ENCODE data around the gene DYSF.

GRCh38 chr2:71465974-71467281 lies at the start of gene DYSF:
Gene DYSF, plus strand, starts transcription at chr2:71466699.
- PRO-cap: unidirectional peak, plus-strand start at chr2:71466464; bidirectional peak, plus-strand start at chr2:71466699, minus-strand start at chr2:71466620; bidirectional peak, plus-strand start at chr2:71466819, minus-strand start at chr2:71466822; unidirectional peak, minus-strand start at chr2:71466982
- RRBS, 2 experiments: 13 to 22% methylated on average over 34 of the region's 102 CpGs

DNA sequence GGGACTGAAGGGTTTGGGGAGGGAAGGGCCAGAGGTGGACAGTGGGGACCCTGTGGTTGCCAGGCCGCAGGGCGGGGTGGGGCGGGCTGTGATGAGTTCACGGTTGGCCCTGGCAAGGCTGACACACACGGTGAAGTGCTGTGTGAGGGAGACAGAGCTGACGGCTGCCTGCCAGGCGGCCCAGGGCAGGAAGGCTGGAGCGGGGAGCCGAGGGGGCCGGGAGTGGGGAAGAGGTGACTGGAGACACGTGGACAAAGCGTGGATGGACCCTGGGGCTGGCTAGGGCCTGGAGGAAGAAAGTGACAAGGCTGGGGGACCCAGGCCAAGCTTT lies 110.0 kb downstream of the DYSF start:
- PRO-cap: no peak
- RRBS, 2 experiments: no CpG with 5 or more reads among the region's 12 CpGs

- PRO-cap: no peak
- RRBS, 2 experiments: no CpG with 5 or more reads among the region's 10 CpGs
Observed at GRCh38 chr2:71831121-71831703, 316.4 kb downstream of the CYP26B1 start.

GRCh38 chr2:71964883-71965493 lies 182.7 kb downstream of the CYP26B1 start:
- PRO-cap: no peak
- RRBS, 2 experiments: no CpG with 5 or more reads among the region's 6 CpGs

DNA sequence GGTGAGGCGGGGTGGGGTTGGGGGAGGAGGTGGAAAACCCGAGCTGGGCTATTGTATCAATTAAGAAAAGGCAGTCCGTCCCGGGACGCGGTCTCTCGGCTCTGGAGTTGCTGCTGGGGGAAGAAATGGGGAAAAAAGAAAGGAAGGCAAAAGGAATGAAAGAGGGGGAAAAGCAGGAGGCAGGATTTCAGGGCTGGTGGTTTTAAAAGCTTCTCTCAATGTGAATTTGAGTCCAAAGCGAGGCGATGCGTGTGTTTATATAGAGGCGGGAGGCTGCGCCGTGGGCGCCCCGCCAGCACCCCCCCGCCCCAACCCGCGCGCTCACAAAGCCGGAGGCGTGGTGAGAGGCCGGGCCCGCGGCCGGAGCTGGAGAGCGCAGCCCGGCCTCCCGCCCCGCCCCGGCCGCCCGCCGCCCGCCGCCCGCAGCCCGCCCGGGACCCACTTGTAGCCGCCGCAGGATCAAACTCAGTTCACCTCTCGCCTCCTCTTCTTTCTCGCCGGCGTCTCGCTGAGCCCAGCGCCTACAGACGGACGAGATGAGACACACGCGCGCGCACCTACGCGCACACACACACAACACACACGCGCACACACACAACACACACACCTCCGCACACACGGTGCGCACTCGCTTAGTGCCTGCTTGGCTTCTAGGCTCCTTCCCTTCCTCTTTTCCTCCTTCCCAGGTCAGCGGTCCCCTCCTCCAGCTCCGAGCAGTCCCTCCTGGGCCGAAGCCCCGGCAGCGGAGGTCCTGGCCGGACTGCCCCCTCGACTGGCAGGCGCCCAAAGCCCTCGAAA lies 1.2 kb upstream of the CYP26B1 start:
- PRO-cap: no peak
- RRBS, 2 experiments: 2% methylated on average over 9 of the region's 69 CpGs

- PRO-cap: no peak
- RRBS, 2 experiments: no CpG with 5 or more reads among the region's 3 CpGs
Observed at GRCh38 chr2:73110637-73111334, 2.0 kb downstream of the RAB11FIP5 start.

DNA sequence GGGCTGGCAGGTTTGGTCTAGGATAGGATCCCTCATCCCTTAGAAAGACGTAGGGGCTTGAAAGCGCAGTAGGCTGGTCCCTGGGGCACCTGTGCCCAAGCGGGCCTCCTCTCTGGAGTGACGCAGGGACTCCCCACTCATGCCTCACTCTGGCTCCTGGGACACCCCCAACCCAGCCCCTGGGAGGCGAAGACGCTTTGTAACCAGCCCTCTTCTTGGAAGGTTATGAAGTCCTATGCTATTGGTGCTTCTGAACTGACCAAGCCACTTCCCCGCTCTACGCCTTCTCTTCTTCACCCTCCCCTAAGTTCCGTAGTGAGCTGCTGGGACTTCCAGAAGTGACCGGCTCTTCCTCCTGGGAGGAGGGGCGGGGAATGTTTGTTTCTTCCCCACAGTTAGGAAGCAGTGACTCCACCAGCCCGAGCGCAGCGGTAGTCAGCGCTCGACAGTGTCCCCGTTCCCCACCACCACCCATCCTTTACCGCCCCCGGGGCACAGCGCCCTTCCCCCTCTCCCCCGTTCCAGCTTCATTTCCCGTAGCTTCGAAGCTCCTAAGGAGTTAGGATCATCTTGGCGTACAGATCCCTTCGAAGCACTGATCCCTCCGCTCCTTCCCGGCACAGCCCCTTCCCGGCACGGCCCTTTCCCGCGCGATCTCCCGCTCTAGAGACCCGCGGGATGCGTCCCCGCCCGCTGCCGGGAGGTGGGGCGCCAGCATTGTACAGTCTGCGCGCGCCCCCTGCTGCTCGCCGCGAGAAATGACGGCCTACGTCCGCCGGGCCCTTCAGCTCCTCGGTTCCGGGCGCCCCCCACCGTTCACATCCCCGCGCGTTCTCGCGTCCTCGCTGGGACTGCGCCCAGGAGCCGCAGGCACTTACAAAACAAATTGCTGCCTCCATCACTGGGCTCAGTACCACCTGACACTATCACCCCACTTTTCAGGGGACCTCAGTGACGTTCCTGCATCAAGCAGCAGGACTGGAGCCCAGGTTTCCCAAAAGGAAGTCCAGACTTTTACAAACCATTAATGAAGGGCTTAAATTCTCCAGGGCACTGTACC lies 25.2 kb upstream of the NOTO start:
- PRO-cap: bidirectional peak, plus-strand start at position 842 of the sequence, minus-strand start at position 652 of the sequence
- RRBS, 2 experiments: under 1 to 1% methylated on average over 22 of the region's 63 CpGs

DNA sequence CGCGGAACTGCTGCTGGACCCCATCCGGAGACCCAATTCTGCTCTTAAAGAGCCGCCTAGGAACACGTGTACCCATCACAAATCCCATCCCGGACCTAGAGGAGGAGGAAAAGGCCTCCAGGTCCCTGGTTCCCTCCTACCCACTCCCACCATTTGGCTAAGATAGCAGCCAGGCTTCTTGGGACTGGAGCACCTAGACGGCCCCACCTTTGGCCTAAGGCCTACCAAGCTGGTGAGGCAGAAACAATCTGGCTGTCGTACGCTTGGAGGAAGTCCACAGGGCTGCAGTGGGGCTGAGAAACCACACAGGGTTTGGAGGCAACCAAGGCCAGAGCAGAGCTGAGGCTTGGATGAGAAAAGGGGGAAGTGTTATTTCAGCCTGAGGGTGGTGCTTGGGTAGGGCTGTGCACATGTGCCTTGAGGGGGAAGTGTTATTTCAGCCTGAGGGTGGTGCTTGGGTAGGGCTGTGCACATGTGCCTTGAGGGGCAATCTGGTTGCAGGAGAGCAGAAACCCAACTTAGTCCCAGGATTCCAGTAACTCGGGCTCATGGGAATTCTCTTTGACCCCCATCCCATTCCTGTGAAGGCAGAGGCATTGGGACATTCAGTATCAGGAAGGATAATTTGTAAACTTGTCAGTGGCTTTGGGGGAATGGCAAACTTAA lies 850 bp upstream of the FBXO41 start:
- PRO-cap: no peak
- RRBS, 2 experiments: 81 to 92% methylated on average over 4 of the region's 10 CpGs

DNA sequence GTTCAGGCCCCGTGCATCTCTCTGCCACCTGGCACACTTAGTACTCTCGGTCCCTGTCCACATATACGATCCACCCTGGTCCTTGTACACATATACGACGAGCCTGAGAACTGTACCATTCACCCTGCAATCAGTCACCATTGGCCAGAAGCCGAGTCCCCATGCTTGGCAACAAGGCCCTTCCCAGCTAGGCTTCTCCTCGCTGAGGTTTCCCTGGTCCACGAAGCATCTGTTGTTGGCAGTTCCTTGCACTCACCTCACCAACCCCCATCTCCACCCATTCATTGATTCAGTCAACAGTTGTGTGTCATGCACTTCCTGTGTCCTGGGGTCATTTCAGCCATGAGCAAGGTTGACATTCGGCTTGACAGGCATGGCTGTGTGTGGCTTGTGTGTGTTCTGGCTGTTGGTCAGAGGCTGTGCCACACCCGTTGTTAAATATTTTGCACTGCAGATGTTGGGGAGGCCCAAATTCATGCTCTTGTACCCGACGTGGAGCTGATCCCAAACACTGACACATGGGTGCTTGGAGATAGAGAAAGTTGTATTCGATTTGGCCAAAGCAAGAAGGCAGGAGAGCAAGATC lies 489 bp upstream of the NAT8 start:
- PRO-cap: no peak
- RRBS, 2 experiments: no CpG with 5 or more reads among the region's 13 CpGs

- PRO-cap: no peak
- RRBS, 2 experiments: no CpG with 5 or more reads among the region's 3 CpGs
Observed at GRCh38 chr2:73746617-73747080, 9.5 kb upstream of the TPRKB start.

DNA sequence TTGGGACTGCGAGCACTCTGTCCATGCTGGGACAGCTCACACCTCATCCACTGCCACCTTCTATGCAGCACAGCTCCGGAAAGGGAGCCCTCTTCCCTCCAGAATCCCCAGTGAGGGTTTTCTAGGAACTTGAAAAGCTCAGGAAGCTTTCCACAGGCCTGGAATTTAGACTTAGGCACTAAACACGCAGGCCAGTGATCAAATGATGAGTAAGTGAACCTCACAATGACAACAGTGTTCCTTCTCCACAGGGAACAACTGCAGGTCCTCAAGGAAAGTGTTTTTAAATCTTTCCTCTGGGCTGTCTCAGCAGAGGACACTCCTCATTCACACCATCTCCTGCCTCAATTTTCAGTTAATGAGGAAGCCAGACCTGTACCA lies 2.1 kb upstream of the ACTG2 start:
- PRO-cap: no peak
- RRBS, 2 experiments: no CpG with 5 or more reads among the region's 3 CpGs

GRCh38 chr2:73894083-73894739 lies 1.4 kb downstream of the ACTG2 start:
- PRO-cap: no peak
- RRBS, 2 experiments: no CpG with 5 or more reads among the region's 6 CpGs

- PRO-cap: no peak
- RRBS, 2 experiments: no CpG with 5 or more reads among the region's 9 CpGs
Observed at GRCh38 chr2:73897731-73898588, 5.2 kb downstream of the ACTG2 start.

GRCh38 chr2:73902049-73902772 lies 9.4 kb downstream of the ACTG2 start:
- PRO-cap: no peak
- RRBS, 2 experiments: no CpG with 5 or more reads among the region's 6 CpGs

DNA sequence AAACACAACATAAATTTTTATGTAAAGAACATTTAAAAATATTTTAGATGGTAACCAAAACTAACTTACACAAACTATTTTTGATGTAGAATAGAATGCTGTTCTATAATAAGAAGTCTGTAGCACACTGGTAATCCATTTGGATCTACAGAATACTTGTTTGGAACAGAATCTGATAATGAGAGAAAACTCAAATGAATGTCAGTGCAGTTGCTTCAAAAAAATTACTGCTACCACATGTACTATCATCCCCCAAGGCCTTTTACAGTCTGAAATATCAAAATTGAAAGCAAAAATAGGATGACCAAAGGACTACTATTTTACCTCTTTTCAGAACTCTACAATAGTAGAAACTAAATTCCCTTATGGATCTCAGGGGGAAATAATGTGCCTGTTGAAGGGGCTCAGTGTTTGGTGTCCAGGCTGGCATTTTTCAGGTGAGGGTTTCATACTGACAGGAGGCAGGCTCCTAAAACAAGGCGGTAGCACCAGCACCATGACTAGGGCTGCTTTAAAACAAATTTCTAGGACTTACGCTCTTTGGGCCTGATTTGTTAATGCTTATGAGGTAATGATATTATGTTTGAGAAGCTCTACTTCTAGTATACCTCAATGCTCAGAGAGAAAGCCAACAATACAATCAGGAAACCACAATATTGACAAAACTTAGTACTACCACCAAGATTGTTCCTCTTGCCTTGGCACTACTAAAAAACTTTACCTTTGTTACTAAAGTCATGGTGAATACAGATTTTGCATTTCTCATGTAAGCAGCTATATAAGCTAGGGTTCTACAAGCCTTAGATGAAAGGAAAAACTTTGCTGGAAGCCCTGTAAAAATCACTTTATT lies 5.2 kb upstream of the BOLA3 start:
- PRO-cap: no peak
- RRBS, 2 experiments: no CpG with 5 or more reads among the region's 2 CpGs

DNA sequence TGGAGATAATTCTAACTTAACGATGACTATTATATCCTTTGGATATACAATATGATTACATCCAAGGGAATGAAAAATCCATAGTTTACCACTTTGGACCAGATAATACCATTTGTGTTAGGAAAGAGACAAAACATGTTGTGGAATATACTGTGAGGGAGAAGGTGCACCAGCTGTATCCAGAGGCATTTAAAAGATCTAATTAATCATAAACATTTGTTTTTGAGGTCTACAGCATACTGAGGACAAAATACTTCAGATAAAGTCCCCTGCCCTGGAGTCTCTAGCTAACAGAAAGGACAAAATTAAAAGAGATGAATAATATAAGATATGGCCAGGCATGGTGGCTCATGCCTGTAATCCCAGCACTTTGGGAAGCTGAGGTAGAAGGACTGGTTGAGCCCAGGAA lies 11.2 kb downstream of the MOB1A start:
- PRO-cap: unidirectional peak, minus-strand start at position 195 of the sequence
- RRBS, 2 experiments: no CpG with 5 or more reads among the region's 1 CpG

DNA sequence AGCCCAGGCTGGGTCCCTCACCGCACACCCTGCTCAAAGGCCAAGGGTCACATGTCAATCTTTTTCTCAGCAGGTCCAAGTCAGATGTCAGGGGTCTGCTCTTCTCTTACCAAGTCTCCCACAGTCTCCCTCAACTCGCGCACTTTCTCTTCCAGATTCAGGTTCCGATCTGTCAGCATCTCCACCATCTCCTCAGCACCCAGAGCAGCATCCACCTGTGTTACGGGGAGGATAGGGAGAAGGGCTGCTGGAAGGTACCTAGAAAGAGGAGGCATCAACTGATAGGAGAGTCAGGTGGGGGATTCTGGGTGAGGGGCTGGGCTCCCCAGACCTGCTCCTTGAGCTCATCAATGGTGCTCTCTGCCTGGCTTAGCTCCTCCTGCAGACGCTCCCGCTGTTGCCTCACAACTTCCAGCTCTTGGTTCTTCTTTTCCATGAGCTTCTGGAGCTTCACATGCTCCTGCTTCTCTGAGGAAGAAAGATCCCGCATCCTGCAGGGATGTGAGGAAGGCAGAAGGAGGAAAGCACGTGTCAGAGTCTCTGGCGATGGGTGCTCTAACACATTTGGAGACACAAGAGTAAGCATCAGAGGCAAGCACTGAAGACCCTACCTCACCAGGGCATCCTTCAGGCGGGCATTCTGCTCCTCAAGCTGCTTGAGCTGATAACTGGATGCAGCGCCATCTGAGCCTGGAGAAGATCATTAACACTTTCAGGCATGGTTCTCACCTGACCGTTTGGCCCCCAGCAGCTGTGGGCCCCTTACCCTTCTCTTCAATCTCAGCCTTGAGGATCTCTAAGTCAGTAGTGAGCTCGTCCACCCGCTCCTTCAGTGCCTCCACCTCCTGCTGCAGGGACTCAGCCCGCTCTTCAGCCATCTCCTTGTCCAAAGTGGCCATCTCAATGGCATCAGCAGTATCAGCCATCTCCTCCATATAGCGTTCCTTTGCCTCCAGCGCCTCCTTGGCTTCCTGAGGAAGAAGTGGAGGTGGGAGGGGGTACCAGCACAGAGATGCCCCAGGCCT lies 9.9 kb downstream of the DCTN1 start:
- PRO-cap: no peak
- RRBS, 2 experiments: no CpG with 5 or more reads among the region's 18 CpGs

- PRO-cap: no peak
- RRBS, 2 experiments: no CpG with 5 or more reads among the region's 2 CpGs
Observed at GRCh38 chr2:74387506-74387903, 7.4 kb upstream of the DCTN1 start.

DNA sequence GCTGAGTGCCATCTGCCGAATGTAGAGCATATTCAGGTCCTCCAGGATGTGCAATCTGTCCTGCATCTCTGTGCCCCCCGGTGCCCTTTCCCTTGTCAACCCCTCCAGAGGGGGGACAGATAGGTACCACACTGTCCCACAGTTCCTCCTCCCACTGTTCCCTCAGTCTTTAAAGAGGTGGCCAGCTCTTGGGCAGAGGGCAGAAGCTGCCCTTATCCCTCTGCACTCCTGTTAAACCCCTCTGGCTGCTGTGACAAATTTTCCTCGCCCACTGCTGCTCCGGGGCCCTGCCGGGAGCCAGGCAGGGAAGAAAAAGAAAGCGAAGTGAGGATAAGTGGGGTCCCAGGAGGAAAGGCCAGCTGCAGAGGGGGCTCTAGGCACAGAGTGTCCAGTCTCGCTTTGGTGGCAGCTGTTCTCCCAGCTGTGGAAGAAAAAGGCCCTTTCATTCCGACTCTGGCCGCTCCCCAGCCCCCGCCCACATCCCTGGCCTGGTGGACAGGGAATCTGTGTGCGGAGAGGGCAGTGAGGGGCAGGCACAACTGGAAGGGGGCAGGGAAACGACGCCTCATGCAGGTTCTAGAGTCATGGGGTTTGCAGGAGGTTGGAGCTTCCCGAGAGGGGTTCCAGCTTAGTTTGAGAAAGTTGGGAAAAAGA lies 2.1 kb downstream of the RTKN start:
- PRO-cap: no peak
- RRBS, 2 experiments: no CpG with 5 or more reads among the region's 14 CpGs

- PRO-cap: no peak
- RRBS, 2 experiments: no CpG with 5 or more reads among the region's 5 CpGs
Observed at GRCh38 chr2:74460941-74461357, 2.7 kb downstream of the WBP1 start.